Neutrophil (primary cell): ENCODE measurements around a stretch of chr2.

GRCh38 chr2:48528948-48529644 is 858 bp upstream of the STON1 start:
- PRO-cap: no peak

DNA sequence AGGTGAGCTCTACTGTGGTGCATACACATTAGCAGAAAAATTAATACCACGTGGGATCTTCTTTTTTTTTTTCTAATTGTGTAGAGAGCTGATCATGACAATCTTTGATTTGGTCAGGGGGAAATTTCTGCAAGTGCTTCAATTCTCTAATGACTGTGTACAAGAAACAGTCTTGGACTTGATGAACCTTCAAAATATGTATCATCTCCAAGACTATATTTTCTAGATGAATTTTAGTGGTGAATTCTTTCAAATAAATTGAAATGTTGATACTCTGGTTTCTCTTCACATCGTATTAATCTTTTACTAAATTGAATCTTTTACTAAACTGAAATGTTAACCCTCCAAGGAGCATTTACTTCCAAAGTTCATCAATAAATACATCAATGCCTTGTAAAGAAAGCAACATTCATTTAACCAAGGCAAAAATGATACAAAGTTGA is 910.1 kb upstream of the FSHR start:
- PRO-cap: no peak

- PRO-cap: no peak
These were observed 19.0 kb downstream of the NRXN1 start for GRCh38 chr2:51012732-51013468.

- PRO-cap: no peak
These were observed 16.7 kb downstream of the NRXN1 start for GRCh38 chr2:51015268-51015675.

DNA sequence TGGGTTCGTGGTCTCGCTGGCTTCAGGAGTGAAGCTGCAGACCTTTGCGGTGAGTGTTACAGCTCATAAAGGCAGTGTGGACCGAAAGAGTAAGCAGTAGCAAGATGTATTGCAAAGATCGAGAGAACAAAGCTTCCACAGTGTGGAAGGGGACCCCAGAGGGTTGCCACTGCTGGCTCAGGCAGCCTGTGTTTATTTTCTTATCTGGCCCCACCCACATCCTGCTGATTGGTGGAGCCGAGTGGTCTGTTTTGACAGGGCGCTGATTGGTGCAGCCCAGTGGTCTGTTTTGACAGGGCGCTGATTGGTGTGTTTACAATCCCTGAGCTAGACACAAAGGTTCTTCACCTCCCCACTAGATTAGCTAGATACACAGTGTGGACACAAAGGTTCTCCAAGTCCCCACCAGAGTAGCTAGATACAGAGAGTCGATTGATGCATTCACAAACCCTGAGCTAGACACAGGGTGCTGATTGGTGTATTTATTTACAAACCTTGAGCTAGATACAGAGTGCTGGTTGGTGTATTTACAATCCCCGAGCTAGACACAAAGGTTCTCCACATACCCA is 747.8 kb upstream of the NRXN1 start:
- PRO-cap: no peak

DNA sequence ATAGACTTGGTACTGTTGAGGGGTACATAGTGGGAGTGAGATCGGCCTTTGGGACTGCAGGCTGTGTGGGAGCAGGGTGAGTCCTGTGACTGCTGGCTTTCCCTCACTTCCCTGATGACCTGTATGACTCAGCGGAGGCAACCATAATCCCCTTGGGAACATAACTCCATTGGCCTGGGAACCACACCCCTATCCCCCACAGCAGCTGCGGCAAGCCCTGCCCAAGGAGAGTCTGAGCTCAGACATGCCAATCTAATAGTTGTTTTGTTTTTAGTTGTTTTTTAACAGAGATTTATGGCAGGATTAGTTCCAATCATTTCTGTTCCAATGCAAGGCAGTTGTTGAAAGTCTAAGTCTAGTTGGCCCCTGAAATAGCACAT is 414.1 kb upstream of the CHAC2 start:
- PRO-cap: no peak

DNA sequence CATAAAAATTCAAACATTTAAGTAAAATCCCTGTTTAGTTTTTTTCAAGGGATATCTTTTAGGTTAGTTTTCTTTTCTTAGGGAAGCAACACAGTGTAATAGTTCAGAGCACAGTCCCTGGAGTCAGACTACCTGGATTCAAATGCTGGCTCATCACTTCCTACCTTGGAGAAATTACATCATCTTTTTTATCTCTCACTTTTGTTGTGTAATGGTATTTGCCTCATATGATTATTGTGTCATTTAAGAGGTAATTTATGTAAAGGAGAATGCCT is 26.2 kb downstream of the ERLEC1 start:
- PRO-cap: no peak

GRCh38 chr2:53974193-53974689 is 3.3 kb downstream of the ACYP2 start:
- PRO-cap: no peak

DNA sequence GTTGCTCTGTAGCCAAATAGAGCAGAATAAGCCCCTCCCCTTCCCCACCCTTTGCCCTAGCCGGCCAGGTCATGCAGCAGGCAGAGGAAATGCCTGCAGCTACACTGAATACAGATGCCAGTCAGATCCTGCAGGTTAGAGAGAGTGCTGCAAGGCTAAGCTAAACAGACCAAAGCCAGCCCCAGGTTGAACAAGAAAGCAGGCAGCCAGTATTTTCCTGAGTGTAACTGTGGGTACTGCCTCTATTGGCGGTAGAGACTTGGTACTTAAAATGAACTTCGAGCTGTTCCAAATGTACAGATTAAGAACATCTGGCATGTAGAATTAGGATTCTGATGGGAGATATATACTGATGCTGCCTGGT is 132.9 kb downstream of the ACYP2 start:
- PRO-cap: no peak

DNA sequence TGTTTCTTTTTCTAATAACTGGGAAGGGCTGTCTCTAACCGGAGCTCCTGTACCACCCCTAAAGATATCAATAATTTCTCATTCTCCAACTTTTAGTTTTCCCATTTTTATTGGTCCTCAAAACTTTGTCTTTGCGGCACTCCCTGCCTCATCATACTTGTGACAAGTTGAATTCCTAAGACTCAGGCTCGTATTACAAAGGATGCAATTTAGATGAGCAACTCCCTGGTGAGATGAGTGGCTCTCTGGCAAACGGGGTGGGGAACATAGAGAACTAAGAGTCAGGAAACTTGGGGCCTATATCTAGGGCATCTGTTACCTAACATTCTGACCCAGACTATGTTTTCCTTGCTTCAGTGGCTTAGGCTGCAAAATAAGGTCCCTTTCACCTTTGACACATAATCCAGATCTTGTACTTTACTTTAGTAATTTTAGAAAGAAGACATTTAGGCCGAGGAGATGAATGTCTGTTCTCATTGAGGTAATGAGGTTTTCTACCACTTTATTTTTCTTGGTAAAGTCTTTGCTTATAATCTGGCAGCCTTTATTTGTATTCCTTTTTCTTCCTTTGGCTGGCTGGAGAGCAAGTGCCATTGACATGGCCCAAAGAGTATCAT is 15.4 kb downstream of the TSPYL6 start:
- PRO-cap: no peak

DNA sequence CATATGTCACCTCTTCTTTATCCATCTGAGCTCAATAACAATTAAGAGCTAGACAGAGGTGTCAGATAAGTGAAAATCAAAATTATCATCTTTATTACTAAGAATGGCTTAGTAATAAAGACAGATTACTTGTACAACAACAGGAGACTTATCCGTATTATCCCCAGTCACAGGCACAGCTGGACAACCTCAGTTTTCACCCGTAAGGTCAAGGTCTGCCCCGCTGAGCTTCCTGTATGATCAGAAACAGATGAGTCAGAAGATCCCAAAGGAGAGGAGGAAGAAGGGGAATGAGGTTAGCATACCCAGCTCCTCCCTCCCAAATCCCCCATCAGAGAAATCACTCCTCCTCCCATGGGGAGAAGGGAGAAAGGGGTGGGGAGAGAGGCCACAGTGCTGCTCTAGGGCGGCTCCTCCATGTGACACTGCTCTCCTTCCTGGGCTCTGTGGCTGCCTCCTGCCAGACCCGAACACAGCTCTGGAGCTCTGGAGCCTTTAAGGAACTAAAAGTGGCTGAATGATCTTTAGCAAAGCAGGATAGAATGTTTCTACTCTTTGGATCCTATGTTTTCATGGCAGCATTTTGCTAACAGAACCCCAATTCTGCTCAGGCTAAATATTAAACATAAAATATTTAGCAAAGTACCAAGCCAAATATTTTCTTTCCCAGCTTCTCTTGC is 53.7 kb upstream of the SPTBN1 start:
- PRO-cap: no peak

- PRO-cap: no peak
These were observed 102.8 kb downstream of the SPTBN1 start for GRCh38 chr2:54558934-54559357.

DNA sequence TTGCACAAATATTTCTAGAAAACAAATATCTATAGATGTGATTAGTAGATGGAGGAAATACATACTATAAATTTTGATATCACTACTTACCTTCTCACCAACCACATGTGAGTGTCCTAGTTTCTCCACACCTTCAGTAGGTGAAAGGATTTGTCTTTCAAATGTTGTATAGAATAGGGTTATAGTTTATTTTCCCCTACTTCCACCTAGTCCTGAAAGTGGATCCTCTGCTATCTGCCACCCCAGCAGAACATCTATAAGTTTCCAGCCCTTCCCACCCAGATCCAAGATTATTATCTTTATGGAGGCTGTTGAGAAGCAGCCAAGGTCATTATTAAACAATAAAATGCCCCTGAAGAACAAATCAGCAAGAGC is 128.2 kb downstream of the SPTBN1 start:
- PRO-cap: no peak

GRCh38 chr2:54584755-54585061 is 128.6 kb downstream of the SPTBN1 start:
- PRO-cap: no peak

GRCh38 chr2:54623204-54623925 is 100.1 kb upstream of the EML6 start:
- PRO-cap: no peak

GRCh38 chr2:54625853-54626316 is 97.6 kb upstream of the EML6 start:
- PRO-cap: no peak

DNA sequence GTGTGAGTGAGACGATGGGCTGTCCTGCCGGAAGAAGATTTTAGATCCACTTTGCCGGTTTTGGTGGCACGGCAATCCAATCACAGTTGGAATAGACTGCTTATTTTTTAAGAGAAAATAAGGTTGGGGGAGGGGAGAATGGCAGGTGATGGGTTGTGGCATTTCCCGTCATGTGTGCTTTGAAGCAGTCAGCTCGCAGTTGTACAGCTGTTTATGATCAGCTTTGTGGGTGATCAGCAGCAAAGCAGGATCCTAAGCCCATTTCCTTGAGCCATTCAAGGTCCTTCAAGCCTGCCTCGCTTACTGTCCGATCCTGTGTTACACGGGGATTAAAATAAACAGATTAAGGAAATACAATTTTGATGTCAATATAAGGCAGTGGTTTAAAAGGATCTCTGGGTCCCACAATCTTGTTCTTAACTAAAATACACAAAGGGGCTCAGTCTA is 152.3 kb downstream of the RTN4 start:
- PRO-cap: no peak

- PRO-cap: no peak
These were observed 141.7 kb downstream of the RTN4 start for GRCh38 chr2:54908456-54909137.

GRCh38 chr2:54956392-54956813 is 93.8 kb downstream of the RTN4 start:
- PRO-cap: no peak

DNA sequence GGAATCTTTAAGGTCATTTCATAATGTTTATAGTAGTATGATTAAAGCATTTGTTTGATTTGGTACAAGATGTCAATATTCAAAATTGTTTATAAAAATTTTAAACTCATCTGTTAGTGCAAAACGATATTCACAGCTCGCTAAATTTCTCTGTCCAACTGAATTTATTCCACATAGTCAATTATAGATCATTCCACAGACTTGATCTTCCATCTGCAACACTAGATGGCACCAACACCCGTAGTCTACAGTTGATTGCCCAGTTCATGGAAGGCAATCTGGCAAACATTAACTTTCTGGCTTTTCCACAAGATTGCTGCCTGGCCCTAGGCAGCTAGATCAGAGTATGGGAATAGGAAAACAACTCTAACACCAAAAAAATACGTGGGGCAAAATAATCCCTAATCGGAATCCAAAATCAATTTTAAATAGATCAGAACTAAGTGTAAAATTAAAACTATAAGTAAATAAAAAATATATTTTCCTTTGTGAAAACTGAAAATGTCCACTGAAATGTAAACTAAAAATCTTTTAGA is 35.3 kb downstream of the RTN4 start:
- PRO-cap: no peak